H9 (cell line): ENCODE measurements around the gene ANKRD9.

GRCh38 chr14:101809339-101810663, 48.3 kb downstream of the PPP2R5C start:
- PRO-cap, result bidirectional peak, plus-strand start at chr14:101809885, minus-strand start at chr14:101809738; bidirectional peak, plus-strand start at chr14:101810379, minus-strand start at chr14:101810317

GRCh38 chr14:101833509-101833696, 71.9 kb downstream of the PPP2R5C start:
- PRO-cap, result no peak

DNA sequence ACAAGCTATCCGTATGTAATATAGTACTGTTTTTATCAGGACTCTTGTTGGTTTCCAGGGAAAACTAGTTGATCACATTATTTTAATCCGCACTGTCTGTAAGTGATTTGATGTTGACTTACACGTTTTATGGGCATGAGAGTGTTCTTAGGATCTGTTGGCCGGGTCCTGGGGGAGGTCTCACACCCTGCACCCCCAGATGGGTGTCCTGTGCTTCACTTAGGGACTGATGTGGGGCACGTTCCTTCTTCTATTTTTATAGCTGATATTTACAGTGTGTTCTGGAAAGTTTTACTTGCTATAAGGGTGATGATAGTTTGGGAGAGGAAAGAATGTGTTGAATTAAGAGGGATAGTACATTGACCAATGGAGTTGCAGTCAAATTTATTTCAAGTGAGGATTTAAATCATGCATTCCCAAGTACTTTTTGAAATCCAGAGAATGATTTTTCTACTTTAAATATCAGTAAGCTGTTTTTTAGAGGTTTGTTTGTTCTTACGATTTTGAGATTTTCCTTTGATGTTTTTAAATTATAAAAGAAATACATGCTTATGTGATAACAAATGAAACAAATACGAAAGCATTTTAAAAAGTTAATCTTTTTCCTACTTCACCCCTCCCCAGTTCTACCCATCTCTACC, 96.4 kb upstream of the DYNC1H1 start:
- PRO-cap, result no peak

GRCh38 chr14:101887913-101888687, 76.3 kb upstream of the DYNC1H1 start:
- PRO-cap, result no peak

DNA sequence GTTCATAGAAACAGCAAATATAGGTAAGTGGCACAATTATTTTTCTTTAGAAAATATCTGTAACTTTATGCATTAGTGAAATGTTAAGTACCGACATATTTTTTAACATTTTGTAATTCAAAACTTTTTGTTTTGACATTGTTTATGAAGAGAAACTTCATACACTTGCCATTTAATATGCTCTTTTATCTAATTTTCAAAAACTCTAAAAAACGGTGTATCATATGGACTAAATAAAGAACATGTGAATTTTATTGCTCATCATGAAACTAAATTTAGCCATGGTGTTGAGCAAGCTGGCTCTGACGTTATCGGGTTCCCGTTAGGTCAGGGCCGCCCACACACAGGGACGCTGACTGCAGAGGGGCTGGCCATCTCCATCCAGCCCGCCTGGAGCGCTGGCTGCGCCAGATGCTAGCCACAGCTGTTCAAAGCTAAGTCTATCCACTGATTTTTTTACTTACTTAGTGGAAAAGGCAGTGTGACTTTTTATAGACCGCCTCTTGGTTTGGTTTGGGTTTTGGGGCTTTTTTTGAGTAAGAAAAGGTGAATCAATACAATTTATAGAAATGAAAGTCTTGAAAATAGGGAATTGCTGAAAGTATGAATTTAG, 36.5 kb upstream of the DYNC1H1 start:
- PRO-cap, result no peak

DNA sequence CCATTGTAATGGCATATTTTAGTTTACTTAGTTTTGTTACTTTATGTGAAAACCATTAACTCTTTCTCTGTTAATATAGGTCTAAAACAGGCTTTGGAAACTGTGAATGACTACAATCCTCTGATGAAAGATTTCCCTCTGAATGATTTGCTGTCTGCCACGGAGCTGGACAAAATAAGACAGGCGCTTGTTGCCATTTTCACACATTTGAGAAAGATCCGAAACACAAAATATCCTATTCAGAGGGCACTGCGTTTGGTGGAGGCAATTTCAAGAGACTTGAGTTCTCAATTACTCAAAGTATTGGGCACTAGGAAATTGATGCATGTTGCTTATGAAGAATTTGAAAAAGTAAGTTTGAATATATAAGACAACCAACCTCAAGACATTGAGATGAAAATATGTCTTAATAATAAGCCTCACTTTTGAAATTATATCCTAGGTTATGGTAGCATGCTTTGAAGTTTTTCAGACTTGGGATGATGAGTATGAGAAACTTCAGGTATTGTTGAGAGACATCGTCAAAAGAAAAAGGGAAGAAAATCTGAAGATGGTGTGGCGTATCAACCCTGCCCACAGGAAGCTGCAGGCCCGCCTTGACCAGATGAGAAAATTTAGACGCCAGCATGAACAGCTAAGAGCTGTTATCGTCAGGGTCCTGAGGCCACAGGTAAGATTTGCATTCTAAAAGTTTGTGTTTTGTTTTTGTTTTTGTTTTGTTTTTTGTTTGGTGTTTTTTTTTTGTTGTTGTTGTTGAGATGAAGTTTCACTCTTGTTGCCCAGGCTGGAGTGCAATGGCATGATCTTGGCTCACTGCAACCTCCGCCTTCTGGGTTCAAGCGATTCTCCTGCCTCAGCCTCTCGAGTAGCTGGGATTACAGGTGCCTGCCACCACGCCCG, 18.8 kb downstream of the DYNC1H1 start:
- PRO-cap, result no peak

DNA sequence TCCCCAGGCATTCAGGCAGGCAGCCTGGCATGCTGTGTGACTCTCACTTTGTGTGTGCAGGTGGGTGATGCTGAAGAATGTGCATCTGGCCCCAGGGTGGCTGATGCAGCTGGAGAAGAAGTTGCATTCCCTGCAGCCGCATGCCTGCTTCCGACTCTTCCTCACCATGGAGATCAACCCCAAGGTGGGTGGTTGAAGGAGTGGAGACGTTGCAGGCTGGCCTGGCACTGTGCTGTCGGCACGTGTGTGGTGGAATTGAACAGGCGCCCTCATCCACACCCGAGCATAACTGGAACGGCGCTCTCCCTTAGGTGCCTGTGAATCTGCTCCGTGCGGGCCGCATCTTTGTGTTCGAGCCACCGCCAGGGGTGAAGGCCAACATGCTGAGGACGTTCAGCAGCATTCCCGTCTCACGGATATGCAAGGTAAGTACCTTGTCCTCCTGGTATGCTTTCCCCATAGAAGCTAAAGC, 44.5 kb downstream of the HSP90AA1 start:
- PRO-cap, result no peak

DNA sequence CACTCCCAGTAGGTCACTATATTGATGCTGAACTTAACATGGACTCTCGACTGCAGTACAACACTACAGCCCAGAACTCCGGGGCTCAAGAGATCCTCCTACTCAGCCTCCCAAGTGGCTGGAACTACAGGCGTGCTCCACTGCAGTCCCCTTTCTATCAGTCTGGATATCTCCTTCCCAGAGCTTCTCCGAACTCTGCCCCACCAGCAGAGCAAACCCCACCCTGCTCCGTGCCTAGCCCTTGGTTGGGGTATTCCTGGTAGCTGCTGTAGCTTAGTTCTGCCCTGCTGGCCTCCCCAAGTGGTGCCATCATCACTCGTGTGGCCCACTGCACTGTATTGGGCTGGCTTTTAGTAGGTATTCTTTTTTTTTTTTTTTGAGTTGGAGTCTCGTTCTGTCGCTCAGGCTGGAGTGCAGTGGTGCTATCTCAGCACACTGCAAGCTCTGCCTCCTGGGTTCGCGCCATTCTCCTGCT, 9.5 kb downstream of the HSP90AA1 start:
- PRO-cap, result no peak

- PRO-cap, result no peak
These were observed 2.6 kb downstream of the HSP90AA1 start for GRCh38 chr14:102084247-102084584.

DNA sequence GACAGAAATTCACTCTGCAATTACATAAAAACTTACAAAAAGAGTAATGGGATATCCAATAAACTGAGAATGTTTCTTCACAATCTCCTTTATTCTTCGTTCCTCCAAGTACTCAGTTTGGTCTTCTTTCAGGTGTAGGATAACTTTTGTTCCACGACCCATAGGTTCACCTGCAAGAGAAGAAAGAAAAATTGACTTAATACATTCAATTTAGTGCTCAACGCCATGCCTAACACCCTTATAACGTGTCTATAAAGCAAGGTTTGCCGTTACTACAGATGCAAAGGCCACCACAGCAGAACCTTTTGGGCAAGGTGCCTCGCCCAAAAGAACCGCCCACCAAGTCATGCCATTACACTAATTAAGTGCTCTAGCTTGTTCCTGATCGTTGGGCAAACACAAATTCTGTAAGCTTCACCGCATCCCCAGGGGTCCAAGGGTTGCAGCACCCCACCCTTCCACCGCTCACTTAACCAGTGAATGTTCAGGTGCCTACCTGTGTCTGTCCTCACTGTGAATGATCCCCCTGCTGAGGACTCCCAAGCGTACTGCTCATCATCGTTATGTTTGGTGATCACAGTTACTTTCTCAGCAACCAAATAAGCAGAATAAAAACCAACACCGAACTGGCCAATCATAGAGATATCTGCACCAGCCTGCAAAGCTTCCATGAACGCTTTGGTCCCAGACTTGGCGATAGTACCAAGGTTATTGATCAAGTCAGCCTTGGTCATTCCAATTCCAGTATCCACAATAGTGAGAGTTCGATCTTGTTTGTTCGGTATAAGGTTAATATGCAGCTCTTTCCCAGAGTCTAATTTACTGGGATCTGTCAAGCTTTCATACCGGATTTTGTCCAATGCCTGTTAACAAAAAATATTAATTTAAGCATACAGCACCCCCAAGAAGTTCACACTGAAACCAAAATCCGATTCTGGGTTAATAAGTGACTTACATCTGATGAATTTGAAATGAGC, 1.3 kb downstream of the HSP90AA1 start:
- PRO-cap, result bidirectional peak, plus-strand start at position 468 of the sequence, minus-strand start at position 471 of the sequence

- PRO-cap, result no peak
These were observed 12.5 kb downstream of the MOK start for GRCh38 chr14:102292556-102292755.

GRCh38 chr14:102316689-102317767, 2.5 kb upstream of the ZNF839 start:
- PRO-cap, result bidirectional peak, plus-strand start at chr14:102317088, minus-strand start at chr14:102316908; bidirectional peak, plus-strand start at chr14:102317505, minus-strand start at chr14:102317371

DNA sequence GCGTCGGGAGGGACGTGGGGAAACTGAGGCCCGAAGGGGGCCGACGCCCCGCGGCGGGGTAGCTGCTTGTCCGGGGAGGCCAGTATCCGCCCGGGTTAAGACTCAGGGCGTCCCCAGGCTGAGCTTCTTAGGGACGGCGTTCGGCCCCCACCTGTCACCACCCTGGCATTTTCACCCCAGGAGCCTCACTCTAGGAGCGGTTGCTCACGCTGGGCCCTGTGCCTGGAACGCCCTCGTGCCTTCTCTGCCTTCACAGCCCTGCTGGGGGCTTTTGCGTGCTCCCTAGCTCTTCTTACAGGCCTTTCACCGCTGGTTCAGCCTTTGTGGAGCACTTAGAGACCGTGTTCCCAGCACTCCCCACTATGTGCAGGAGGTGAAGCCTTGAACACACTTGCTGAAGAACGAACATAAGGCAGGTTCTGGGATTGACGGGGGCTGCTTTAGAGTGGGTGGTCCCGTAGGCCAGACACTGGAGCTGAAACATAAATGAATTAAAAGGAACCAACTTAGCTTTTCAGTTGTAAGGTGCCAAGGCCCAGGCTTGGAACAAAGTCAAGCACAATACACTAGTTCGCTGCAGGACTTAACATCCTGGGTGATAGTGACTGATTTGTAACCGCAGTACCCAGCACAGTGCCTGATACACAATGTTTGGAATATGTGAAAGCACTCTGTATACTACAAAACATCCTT, 659 bp downstream of the ZNF839 start:
- PRO-cap, result bidirectional peak, plus-strand start at position 299 of the sequence, minus-strand start at position 246 of the sequence

DNA sequence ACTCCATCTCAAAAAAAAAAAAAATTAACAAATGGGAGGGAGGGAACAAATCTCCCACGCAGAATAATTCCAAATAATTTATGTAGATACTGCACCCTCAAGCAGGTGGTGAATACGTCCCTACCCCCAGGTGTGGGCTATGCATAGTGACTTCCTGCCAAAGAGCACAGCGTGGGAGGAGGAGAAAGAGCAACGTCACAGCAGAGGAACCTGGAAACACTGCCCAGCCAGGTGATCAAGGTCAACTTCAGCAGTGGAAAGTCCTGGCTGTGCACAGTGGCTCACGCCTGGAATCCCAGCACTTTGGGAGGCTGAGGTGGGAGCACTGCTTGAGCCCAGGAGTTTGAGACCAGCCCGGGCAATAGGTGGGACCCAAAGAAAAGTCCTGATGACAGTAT, 9.6 kb downstream of the CINP start:
- PRO-cap, result no peak

- PRO-cap, result no peak
These were observed 55.7 kb downstream of the TECPR2 start for GRCh38 chr14:102418364-102418888.

DNA sequence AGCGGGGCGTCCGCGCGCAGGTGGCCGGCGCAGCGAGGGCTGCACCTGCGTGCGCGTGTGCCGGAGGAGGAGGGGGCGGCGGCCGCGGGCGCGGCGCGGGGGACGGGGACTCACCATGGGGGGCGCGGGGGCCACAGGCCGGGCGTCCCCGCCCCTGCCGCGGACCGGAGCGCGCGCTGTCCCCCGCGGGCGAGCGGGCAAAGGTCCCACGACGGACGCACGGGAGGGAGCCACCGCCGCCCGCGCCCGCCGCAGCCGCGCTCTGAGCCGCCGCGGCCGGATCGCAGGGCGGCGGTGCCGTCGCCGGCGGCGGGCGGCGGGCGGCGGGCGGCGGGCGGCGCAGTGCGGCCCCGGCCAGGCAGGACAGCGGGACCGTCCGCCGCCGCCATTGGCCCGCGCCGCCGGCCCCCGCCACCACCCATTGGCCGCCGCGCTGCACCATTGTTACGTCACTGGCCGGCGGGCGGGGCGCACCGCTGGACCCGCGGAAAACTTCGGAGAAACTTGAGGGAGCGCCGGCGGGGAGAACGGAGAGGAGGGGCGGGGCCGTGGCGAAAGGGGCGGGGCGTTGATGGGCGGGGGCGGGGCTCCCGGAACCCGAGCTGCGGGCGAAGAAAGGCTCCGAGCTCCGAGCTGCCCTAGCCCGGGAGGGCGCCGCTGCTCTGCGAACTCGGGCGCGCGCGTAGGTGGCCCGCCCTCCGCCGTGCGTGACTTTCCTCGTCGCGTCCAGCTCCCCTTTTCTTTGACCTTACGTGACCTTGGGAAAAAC, at the start of gene ANKRD9:
Gene ANKRD9, minus strand, starts transcription at position 362 of the 769 bp plus-strand sequence.
- PRO-cap, result bidirectional peak, plus-strand start at position 301 of the sequence, minus-strand start at position 264 of the sequence; bidirectional peak, plus-strand start at position 631 of the sequence, minus-strand start at position 443 of the sequence

GRCh38 chr14:102539835-102540994, 30.6 kb upstream of the ANKRD9 start:
- PRO-cap, result unidirectional peak, plus-strand start at chr14:102540494; unidirectional peak, minus-strand start at chr14:102540587; unidirectional peak, minus-strand start at chr14:102540660

- PRO-cap, result no peak
These were observed 34.4 kb upstream of the ANKRD9 start for GRCh38 chr14:102544054-102544294.

DNA sequence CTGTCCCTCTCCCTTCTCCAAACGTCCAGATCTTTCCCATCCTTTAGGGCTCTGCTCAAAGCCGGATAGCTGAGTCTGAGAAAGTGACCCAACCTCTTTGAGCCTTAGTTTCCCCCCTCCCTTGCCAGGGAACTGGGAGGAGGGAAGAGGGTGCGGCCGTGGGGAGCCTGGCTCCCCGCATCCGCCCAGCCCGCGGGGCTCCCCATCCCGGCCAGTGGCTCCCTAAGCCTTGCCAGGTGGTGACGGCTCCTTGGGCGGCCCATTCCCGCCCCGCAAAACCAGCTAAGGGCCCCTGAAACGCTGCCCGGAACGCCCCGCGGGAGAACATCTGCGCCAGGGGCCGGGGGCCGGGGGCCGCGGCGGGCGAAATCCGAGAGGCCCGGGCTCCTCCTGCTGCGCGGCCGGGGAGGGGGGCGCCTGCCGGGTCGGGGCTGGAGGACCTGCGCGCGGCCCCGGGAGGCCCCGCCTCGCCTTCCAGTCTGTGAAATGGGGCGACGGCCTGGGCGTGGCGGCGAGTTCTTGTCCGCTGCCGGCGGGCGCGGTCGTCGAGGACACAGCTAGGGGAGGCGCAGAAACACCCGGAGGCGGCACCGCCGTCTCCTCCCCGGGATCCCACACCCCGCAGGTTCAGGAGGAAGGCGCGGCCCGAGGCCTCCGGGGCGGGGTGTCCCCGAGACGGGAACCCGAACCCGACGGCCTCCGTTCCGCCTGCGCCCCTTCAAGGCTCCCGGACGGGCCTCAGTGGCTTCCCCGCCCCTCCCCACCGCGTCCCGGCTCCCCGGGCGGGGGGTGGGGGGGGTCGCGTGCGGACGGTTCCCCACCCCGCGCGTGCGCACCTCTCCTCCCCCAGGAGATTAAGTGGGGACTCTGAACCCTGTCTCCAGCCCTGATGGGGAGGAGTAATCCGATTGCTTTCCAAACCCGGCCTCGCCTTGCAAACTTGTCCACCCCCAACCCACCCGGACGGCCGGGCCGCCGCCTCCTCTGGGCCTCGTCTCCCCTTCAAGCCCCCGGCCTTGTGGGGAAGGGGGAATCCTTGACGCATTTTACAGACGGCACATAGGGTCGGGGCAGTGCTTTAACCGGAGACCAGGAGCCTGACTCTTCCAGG, 35.1 kb upstream of the ANKRD9 start:
- PRO-cap, result bidirectional peak, plus-strand start at position 514 of the sequence, minus-strand start at position 231 of the sequence

GRCh38 chr14:102551913-102552646, 40.4 kb upstream of the RCOR1 start:
- PRO-cap, result no peak